Metastatic Lung Carcinoma in the Adrenal Gland (tissue), 1 donor: Measurements from ENCODE around the gene TYMS.

GRCh38 chr18:159281-159635 is 901 bp downstream of the USP14 start:
- PRO-cap: no peak

GRCh38 chr18:371292-371685 is 103.4 kb upstream of the THOC1 start:
- PRO-cap: no peak

- PRO-cap: bidirectional peak, plus-strand start at chr18:657619, minus-strand start at chr18:657531; bidirectional peak, plus-strand start at chr18:658411, minus-strand start at chr18:658259
Observed at GRCh38 chr18:657444-658493, at the start of gene TYMS. Gene TYMS, plus strand, starts transcription at chr18:657653.

DNA sequence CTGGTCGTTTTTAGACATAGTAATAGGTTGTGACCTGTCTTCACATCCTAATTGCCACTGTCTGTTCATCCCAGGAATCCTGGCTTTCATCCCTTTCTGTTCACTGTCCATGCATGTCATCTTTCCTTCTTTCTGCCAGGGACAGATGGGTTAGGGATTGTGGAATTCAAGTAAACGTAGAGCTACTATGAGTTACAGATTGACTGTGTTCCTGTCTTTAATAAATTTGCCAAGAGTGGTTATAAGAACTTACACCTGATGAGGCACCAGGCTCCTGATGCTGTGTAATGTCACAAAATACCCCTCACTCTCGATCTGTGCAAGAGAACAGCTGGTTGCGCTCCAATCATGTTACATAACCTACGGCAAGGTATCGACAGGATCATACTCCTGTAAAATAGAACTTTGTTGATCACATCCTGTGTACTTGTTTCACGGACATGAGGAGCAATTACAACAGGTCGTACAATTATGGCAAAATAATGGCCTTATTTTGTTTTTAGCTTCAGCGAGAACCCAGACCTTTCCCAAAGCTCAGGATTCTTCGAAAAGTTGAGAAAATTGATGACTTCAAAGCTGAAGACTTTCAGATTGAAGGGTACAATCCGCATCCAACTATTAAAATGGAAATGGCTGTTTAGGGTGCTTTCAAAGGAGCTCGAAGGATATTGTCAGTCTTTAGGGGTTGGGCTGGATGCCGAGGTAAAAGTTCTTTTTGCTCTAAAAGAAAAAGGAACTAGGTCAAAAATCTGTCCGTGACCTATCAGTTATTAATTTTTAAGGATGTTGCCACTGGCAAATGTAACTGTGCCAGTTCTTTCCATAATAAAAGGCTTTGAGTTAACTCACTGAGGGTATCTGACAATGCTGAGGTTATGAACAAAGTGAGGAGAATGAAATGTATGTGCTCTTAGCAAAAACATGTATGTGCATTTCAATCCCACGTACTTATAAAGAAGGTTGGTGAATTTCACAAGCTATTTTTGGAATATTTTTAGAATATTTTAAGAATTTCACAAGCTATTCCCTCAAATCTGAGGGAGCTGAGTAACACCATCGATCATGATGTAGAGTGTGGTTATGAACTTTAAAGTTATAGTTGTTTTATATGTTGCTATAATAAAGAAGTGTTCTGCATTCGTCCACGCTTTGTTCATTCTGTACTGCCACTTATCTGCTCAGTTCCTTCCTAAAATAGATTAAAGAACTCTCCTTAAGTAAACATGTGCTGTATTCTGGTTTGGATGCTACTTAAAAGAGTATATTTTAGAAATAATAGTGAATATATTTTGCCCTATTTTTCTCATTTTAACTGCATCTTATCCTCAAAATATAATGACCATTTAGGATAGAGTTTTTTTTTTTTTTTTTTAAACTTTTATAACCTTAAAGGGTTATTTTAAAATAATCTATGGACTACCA is 15.4 kb downstream of the TYMS start:
- PRO-cap: no peak

- PRO-cap: no peak
Observed at GRCh38 chr18:848307-848764, 36.3 kb upstream of the YES1 start.

DNA sequence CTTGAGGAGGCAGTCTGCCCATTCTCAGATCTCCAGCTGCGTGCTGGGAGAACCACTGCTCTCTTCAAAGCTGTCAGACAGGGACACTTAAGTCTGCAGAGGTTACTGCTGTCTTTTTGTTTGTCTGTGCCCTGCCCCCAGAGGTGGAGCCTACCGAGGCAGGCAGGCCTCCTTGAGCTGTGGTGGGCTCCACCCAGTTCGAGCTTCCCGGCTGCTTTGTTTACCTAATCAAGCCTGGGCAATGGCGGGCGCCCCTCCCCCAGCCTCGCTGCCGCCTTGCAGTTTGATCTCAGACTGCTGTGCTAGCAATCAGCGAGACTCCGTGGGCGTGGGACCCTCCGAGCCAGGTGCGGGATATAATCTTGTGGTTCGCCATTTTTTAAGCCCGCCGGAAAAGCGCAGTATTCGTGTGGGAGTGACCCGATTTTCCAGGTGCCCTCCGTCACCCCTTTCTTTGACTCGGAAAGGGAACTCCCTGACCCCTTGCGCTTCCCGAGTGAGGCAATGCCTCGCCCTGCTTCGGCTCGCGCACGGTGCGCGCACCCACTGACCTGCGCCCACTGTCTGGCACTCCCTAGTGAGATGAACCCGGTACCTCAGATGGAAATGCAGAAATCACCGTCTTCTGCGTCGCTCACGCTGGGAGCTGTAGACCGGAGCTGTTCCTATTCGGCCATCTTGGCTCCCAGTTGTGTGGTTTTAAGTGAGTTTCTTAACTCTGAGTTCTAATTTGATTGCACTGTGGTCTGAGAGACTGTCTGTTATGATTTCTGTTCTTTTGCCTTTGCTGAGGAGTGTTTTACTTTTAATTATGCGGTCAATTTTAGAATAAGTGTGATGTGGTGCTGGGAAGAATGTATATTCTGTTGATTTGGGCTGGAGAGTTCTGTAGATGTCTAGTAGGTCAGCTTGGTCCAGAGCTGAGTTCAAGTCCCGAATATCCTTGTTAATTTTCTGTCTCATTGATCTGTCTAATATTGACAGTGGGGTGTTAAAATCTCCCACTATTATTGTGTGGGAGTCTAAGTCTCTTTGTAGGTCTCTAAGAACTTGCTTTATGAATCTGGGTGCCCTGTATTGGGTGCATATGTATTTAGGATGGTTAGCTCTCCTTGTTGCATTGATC is 71.9 kb downstream of the ADCYAP1 start:
- PRO-cap: no peak

DNA sequence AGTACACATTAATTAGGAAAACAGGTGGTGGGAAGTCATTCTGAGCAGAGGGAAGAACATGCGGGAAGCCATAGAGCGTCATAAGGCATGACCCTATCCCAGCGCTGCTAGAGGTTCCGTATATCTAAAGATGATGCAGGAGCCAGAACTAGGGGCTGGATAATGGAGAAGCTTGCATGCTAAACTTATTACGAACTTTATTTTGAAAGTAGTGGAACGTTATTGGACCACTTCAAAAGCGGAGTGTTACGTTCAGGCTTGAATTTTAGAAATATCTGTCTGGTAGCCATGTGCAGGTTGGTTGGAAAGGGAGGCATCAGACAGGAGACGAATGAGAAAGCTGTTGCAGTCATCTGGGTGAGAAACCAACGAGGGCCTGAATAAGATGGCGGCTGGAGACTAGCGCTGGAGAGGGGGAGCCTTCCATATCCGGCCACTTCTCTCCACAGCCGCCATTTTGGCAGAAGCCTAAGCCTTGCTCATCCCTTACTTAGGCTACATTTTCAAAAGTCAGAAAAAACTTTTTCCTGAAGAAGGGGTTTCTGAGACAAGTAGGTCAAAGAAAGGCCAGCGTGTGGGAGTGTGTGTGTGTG is 220.8 kb downstream of the METTL4 start:
- PRO-cap: no peak

DNA sequence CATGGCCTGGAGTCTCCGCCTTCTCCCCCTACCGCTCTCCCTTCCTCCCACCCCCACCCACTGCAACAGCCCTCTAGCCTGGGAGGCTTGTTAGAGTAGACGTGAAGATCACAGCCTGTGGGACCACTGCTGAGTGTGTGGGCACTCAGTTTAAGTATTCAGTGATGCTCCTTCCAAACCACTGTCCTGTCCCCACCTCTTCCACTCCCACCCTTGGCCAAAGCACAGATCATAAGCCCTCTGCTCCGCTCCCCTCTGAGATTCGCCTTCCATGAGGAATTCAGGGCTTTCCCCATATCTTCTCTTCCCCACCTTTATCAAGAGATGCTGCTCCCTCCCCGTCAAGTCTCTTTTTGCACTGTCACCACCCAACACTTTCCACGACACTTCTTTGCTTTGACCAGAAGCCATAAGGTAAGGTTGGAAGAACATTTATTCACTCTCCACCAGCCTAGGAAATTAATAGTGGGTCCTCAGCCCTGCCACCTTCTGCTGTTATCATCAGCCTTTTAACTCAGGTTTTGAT is 1.8 kb downstream of the METTL4 start:
- PRO-cap: no peak

- PRO-cap: no peak
Observed at GRCh38 chr18:2589345-2589738, 18.0 kb downstream of the NDC80 start.

DNA sequence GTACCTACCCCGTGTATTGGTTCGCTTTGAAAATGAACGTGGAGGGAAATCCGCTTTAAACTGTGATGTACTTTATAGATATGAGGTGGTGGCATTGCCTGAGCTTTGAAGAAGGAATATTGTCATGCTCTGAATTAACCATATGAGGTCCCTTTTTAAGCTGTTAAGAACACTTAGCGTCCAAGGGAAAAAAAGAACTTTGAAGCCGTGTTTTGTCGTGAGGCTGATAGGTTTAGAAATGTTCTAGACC is 1.3 kb downstream of the SMCHD1 start:
- PRO-cap: no peak

GRCh38 chr18:2703024-2704035 is 47.8 kb downstream of the SMCHD1 start:
- PRO-cap: no peak

- PRO-cap: no peak
Observed at GRCh38 chr18:2704055-2705162, 48.9 kb downstream of the SMCHD1 start.

DNA sequence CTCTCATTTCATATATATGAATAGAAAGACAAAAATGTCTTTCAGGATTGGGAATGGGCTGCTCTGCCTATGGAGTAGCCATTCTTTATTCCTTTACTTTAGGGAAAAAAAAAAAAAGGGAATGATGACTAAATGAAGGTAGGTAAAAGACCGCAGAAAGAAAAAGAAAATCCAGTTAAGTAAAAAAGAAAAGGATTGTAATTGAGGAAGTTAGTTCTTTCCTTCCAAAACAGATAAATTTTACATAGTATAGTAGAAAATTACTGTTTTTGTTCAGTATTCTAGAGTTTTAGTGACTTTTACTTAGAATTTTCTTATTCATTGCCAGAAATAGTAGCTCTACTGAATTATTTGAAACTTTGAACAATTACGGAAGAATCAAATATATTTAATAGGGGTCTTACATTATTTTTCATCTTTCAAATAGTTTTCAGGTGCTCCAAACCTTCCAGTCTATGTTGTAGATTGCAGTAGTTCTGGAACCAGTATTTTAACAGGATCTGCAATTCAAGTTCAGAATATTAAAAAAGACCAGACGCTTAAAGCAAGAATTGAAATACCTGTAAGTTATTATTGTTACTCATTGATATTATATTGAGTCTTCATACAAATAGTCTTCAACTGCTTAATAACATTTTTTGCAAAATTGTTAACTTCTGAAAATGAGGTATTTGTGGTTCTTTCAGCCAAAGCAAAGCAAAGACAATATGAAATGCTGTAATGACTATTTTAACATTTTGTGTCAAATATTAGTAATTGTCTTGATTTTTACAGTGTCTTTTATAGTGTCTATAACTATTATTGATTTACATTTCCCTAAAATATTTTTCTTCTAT is 73.5 kb downstream of the SMCHD1 start:
- PRO-cap: no peak

DNA sequence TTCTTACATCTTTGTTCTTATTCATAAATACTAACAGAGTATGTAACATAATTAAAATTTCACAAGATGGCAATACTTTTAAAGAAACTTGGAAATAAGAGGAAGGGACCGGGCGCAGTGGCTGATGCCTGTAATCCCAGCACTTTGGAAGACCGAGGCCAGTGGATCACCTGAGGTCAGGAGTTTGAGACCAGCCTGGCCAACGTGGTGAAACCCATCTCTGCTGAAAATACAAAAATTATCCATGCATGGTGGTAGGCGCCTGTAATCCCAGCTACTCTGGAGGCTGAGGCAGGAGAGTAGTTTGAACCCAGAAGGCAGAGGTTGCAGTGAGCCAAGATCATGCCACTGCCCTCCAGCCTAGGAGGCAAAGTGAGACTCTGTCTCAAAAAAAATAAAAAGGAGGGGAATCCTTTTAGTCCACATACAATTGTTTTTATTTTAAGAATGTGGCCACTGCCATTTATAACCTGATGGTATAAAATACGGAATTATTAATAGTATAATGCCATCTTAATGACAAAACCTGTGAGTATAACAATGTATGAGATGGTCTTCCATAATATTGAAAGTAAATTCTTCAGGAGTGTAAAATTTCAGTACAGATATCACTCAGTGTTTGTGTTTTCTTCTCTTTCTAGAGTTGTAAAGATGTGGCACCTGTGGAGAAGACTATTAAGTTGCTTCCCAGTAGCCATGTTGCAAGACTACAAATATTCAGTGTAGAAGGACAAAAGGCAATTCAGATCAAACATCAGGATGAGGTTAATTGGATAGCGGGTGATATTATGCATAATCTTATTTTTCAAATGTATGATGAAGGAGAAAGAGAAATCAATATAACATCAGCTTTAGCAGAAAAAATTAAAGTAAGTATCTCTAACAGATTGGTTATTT is 76.3 kb downstream of the SMCHD1 start:
- PRO-cap: no peak

DNA sequence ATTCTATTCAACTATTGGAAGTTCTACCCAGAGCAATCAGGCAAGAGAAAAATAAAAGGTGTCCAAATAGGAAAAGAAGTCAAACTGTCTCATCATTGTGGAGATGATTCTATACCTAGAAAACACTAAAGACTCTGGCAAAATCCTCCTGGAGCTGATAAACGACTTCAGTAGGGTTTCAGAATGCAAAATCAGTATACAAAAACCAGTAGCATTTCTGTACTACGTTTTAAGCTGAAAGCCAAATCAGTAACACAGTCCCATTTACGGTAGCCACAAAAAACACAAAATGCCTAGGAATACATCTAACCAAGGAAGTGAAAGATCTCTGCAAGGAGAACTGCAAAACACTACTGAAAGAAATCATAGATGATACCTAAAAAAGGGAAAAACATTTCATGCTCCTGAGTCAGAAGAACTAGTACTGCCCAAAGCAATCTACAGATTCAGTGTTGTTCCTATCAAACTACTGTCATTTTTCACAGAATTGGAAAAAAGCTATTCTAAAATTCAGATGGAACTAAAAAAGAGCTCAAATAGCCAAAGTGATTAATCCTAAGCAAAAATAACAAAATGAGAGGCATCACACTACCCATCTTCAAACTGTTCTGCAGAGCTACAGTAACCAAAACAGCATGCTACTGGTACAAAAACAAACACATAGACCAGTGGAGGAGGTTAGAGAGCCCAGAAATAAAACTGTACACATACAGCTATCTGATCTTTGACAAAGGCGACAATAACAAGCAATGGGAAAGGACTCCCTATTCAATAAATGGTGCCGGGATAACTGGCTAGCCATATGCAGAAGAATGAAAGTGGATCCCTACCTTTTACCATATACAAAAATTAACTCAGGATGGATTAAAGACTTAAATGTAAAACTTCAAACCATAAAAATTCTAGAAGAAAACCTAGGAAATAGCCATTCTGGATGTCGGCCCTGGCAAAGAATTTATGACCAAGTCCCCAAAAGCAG is 80.2 kb downstream of the SMCHD1 start:
- PRO-cap: no peak

- PRO-cap: no peak
Observed at GRCh38 chr18:2737323-2738003, 81.9 kb downstream of the SMCHD1 start.

DNA sequence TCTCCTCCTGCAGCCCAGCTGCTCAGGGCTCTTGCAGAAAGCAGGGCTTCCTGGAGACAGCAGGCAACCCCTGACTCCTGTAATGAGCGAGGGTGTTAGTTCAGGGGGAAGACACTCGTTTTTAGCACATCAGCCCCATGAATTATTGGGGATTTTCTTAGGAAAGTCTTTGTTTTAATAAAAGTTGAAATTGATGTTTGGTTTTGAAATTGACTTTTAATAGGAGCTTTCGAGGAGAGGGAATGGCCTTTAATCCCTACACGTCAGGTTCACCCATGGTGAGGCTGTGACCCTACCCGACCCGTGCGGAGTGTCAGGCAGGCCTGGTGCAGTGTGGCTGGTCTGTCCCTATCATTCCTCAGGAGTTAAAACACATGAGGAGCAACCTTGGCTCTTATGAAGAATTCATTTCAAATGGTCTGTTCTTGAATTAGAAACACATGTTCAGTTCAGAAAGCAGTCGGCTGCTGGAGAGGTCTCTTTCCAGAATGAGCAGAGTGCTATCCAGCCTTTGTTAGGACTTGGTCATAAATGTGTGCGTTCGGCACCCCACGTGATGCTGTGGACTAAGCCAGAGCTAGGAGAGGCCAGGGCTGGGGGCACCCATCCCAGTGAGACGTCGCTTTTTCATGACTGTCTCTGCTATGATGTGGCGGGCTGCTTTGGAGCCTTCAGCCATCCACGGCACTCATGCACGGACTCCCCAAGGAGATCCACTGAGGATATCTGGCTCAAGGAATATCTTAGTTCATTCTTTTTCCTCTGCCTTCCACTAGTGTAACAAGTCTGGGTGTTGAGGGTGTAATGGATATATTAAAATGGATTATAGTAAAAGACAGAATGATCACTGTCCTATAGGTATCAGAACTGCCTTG is 54.7 kb downstream of the EMILIN2 start:
- PRO-cap: no peak

DNA sequence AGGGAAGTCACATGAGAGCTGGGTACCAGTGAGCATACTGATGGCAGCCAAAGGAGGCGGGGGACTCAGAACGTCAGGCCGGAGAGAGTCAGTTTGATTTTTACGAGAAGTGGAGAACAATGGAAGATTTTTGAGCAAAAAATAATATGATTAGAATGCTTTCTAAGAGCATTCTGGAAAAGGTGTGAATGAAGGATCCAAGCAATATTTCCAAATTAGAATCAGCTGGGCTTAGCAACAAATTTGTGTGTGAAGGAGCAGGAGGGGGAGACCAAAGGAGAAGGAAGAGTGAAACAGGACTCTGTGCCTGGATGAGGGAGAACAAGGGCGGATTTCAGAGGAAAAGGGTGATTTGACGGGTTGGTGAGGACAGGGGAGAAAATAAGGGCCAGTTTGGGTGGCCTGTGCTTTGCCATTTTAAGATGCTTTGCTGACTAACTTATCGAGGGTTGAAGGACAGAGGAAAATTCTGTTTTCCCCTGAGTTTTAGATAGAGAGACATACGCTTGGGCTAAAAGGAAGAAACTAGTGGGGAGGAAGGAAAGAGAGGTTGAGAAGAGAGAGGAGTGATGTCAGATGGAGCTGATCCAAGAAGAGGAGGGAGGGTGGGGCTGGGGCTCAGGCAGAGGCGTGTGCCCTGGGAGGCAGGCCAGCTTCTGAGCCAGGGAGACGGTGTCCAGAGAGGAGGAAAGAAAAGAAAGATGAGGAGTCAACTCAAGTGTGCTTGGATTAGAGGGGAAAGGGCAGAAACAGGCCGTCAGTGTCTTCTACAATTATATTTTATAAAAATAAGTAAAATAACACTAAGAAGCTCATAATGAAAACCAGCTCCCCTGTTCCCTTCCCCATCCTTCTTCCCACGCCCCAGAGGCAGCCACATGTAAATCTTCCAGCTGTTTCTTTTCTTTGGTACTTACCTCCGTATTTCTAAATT is 56.0 kb downstream of the EMILIN2 start:
- PRO-cap: no peak

- PRO-cap: no peak
Observed at GRCh38 chr18:2911362-2912009, 64.7 kb downstream of the EMILIN2 start.

DNA sequence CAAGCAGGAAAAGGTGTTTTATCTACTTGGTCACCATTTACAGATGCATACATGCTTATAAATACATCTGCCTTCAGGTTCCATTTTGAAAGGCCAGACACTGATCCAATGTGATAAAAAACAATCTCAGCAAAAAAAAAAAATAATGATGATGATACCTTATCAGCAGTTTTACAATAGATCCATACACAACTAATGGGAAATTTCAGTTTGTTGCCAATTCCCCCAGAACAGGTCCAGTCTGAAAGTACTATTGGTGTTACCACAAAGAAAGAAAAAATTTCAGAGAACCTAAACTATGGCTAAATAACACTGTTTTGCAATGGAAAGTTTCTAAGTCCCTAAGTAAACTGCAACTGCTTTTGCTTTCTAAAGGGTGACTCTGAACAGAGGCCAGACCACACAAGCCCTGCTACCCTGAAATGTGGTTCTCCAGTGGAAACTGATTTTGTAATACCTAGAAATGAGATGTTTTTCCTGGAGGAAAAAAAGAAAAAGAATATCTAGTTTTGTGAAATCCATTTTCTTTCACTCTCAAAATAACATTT is 54.1 kb downstream of the LPIN2 start:
- PRO-cap: no peak